ENCODE measurements around the genes COL5A2 and ASDURF.

GRCh38 chr2:183013217-183014001 is 24.8 kb downstream of the NCKAP1 start:
- PRO-cap: no peak

DNA sequence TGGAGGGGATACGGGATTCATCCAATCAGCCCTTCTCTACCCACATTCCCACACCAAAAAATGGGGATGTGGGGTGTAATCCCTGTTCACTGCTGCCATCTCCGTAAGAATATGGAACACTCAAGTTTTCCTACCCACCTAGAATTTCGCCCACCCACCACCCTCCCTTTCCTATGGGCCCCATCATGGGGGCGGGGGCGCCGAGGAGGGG is 869 bp downstream of the NCKAP1 start:
- PRO-cap: no peak

- PRO-cap: no peak
These were observed 172.9 kb upstream of the ZNF804A start for GRCh38 chr2:184425489-184425813.

GRCh38 chr2:185407206-185407700 is 331.4 kb upstream of the FSIP2 start:
- PRO-cap: no peak

DNA sequence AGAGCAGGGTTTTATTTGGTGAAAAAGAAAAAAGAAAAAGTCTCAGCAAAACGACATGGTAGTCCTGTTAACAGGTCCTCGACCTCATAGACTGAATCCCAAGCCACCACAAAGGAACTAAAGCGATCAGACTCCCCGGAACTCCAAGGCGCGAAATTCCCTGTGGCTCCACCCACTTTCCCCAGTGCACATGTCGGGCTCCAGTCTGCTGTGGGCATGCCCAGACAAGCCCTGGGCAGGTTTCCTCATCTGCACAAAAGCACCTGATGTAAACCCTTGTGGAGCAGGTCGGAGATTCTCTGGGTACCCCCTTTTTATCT is 170.7 kb upstream of the FSIP2 start:
- PRO-cap: no peak

DNA sequence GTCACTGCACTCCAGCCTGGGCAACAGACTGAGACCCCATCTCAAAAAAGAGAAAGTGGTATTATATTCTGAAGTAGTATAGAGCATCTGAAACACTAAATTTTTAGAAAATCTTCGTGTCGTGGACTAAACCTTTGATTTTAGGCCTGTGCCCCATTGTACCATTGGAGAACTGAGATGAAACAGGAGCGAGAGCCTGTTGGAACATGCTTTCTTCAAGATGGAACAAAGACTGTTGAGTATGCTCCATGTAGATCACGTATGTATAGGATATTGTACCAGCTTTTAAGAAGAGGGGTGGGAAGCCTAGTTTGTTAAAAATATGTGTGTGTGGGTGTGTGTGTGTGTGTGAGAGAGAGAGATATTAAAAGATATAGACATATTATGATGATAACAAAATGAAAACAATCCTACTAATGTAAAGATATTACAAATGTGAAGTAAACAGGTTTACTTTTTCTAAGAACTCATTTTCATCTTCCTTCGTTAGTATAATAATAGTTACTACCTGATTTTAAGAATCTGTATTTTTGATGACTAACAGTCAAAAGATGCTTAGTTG is 35.6 kb downstream of the ITGAV start:
- PRO-cap: no peak

- PRO-cap: no peak
These were observed 15.3 kb upstream of the FAM171B start for GRCh38 chr2:186678452-186679103.

GRCh38 chr2:187484686-187485069 is 36.6 kb upstream of the CALCRL start:
- PRO-cap: no peak

DNA sequence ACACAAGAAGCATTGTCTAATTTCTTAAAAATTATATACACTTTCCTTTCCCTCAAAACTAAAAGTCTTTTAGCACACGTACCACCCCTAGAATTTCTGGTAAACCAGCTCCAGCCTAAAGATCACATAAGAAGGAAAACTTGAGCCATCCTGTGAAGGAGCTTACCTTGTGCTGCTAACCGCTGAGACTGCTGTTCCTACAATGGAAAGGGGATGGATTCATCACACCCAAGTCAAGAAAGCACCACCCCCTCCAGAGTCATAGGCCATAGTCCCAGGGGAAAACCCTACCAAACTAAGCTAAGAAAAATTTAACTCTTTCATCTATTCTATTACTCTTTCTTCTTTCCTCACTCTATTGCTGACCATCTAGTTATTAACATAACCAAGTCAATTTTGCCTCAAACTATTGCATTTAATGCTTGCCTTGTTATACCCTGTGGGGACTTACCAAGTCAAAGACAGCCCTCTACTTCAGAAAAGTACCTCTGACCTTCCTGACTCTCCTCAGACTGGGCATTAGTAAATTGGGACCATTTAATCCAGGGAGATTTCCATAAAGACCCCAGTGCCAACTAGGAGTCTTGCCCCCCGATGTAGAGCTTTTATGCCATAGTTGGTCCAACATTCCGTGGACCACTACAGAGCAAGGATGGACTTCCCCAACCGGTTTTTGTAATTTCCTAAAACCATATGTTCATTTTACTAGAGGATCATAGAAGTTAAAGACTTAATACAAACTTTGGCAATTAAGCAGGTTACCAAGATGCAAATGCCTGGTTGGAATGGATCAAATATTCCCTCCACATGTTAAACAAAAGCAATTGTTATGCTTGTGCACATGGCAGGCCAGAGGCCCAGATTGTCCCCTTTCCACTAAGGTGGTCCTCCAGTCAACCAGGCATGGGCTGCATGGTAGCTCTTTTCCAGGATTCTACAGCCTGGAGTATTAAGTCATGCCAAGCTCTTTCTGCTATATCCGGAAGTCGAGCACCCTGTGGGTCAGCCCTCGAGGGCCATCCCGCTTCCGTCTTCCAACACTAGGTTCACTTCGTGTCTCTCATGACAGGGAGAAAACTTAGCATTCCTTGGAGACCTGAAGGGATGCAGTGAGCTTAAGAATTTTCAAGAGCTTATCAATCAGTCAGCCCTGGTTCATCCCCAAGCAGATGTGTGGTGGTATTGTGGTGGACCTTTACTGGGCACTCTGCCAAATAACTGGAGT is 40.4 kb downstream of the TFPI start:
- PRO-cap: no peak

- PRO-cap: no peak
These were observed 13.1 kb downstream of the TFPI start for GRCh38 chr2:187541030-187541592.

DNA sequence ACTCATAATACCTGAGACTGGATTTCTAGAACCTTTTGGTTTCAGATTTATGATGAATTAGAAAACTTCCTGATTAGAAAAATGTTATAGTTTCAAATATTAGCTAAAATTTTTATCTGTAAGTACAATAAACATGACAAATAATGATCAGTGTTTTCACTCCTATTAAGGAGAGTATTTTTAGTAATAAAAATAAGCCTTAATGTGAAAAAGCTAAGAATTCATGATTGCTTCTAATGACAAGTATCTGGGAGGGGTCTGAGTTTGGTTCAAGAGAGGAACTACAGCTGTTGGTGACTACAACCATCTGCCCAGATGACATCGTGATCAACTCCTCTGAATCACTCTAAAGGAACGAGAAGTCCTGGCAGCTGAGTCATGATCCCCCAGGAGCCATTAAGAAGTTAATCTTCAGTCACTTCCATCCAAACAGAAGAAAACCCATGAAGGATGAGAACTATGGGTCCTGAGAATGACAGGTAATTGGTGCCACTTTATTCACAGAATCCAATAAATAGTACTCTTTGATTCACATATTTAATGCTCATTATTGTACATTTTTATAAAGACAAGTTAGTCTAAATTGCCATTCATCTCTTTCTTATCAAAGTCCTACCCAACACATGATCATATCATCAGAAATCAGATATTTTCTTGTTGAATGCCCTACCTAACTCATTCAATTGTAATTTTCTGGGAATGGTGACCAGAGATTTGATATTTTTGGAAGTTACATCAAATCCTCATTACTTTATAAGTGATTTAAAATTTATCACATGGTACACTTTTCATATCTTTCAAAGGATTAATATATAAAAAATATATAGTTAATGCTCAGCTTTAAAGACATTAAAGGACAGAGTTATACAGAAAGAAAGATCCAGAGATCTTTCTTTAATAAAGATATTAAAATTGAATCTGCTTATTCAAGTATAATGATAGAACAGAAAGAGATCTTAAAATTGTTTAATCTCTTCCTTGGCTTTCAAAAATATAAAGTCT is 6.7 kb downstream of the TFPI start:
- PRO-cap: unidirectional peak, plus-strand start at position 435 of the sequence

GRCh38 chr2:188034804-188035091 is 256.9 kb upstream of the GULP1 start:
- PRO-cap: no peak

GRCh38 chr2:188292199-188292304 is 378 bp downstream of the GULP1 start:
- PRO-cap: no peak

- PRO-cap: no peak
These were observed 306.9 kb downstream of the GULP1 start for GRCh38 chr2:188598565-188598997.

- PRO-cap: no peak
These were observed 332.5 kb downstream of the GULP1 start for GRCh38 chr2:188624144-188624656.

- PRO-cap: no peak
These were observed 71.3 kb upstream of the COL3A1 start for GRCh38 chr2:188902984-188903238.

DNA sequence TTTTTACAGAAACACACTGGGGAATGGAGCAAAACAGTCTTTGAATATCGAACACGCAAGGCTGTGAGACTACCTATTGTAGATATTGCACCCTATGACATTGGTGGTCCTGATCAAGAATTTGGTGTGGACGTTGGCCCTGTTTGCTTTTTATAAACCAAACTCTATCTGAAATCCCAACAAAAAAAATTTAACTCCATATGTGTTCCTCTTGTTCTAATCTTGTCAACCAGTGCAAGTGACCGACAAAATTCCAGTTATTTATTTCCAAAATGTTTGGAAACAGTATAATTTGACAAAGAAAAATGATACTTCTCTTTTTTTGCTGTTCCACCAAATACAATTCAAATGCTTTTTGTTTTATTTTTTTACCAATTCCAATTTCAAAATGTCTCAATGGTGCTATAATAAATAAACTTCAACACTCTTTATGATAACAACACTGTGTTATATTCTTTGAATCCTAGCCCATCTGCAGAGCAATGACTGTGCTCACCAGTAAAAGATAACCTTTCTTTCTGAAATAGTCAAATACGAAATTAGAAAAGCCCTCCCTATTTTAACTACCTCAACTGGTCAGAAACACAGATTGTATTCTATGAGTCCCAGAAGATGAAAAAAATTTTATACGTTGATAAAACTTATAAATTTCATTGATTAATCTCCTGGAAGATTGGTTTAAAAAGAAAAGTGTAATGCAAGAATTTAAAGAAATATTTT is 37.6 kb downstream of the COL3A1 start:
- PRO-cap: no peak

DNA sequence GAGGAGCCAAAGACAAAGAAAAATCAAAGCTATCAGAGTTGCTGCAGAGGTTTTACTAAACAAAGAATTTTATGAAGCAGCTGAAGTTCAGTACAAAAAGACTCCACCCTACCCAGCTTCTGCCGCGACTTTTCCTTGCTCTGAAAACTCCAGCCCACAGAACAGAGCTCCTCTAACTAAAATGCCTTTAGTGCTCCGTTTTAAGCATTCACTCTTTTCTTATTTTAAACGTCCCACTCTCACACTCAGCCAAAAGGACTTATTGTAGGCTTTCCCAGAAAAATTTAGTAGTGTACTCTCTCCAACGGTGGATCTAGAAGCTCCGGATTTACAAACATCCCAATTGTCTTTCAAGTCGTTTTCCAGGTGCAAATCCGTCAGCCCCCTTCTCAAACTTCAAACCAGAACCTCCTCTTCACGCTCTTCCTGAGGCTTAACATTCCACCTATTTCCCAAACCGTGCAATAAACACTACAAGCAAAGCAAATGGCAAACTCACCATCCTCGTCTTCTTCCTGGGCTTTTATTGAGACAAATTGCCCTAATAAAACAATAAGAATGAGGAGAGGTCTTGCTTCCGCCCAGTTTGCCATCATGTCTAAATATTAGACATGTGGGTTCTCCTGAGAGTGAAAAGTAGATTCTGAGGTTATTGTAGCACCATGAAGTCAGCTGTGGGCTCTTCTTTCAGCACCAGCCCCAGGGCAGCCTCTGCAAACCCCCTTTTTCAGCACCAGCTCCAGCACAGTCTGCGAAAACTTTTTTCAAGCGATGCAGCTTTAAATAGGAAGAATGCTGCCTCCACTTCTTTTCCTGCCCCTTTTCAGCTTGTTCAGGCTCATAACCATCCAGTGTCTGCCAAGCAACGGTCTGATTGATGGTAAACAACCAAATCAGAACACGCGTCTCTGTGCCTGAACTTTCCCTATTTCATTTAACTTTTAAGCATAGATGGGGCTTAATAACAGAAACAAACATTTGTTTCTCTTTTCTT is at the start of gene COL5A2:
Gene COL5A2 (minus strand): TSS at position 753 of the 994 bp plus-strand sequence.
- PRO-cap: unidirectional peak, minus-strand start at position 751 of the sequence

DNA sequence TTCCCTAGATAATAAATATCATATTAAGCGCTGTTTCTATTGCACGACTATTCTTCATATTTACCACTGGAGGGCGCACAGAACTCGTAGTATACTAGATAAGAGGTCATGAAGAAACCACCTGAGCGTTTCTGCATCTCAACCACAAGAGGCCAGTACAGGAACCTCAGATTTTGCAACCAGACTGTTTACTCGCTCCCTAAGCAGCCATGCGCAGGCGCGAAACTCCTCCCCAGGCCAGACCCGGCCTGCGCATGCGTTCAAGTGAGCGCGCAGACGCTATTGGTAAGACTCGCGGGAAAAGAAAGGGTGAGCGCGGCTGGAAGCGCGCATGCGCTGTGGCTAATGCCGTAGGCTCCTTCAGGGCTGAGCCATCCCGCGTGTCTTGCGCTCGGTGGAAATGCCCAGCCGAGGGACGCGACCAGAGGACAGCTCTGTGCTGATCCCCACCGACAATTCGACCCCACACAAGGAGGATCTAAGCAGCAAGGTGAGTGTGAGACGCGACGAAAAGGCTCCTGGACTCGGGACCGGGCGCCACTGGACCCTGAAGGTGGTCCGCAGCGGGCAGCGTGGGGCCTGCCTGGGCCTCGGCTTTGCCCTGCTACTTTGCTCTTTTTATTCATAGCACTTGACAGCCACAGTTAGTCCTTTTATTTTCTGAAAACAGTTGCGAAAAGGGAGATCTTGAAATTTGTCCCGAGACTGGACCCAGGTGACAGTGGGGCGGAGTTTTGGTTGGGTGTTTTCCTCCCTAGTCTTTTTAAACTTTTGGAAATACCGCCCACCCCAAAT is at the start of gene ASDURF:
Gene ASDURF (plus strand): TSS at position 339 of the 795 bp plus-strand sequence.
- PRO-cap: bidirectional peak, plus-strand start at position 310 of the sequence, minus-strand start at position 146 of the sequence; unidirectional peak, plus-strand start at position 509 of the sequence

DNA sequence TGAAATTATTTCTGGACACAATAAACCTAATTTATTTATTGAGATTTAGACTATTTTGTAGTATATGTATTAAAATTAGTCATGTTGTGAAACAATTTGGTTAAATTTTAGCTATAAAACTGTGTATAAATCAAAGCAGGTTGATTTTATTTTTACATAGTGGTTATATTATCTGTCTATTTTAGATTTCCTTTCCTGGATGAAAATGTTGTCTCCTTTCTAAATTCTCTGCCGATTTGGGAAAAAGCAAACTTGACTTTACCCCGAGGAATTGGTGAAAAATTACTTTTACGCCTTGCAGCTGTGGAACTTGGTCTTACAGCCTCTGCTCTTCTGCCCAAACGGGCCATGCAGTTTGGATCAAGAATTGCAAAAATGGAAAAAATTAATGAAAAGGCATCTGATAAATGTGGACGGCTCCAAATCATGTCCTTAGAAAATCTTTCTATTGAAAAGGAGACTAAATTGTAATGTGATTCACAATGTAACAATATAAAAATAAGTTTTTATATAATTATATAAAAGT is 4.2 kb upstream of the ANKAR start:
- PRO-cap: no peak

Measured in pulmonary lymph node (tissue), 1 donor.